NCI-H460 (cell line): ENCODE results near the gene DDX25.

DNA sequence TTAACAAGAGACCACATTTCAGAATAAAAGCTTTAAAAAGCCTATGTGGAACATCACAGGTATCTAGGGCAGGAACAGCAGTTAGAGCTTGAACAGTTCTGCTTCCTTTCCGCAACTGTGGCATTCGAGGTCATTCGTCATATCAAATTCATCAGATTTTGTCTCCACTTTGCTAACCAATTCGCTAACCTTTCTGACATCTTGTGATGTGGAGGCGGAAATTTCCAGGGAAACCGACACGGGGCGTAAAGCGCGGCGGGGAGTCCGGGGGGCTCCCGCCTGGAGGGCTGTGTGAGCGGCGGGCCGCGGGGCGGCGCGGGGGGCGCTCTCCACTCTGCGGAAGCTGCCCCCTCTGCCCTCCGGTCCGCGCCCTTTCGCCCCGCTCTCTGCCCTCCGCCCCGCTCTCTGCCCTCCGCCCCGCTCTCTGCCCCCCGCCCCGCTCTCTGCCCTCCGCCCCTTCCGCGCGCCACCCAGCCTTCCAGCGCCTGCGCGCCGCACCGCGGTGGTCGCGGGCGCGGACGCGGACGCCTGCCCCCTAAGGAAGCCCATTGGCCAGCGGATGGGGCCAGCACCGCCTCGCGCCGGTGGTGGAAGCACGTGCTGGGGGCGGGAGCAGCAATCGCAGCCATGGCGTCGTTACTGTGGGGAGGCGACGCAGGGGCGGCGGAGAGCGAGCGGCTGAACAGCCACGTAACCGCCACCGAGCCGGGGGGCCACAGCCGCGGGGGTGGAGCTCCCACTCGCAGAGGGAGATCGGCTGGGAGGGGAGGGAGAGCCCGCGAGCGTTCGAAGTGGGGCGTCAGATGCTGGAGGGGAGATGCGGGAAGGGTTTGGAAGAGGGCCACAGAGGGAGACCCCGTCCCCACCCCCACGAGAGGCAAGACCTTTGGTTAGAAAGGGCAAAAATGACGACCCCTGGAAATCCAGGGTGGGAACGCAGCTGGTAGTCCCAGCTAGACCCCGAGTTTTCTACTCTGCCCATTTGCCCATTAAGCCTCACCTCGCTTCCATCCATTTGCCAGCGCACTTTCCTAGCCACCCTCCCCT, at the start of gene DDX25:
DDX25 (plus strand) TSS at position 618 of the 1,047 bp plus-strand sequence.
RAMPAGE:
- cytosol, long total RNA = no peak
- long total RNA = no peak
- nucleus, long total RNA = no peak

RAMPAGE:
- cytosol, long total RNA = no peak
- long total RNA = no peak
- nucleus, long total RNA = no peak
These were observed 10.5 kb downstream of the VSIG10L2 start for GRCh38 chr11:125956229-125956800.

RAMPAGE:
- cytosol, long total RNA = no peak
- long total RNA = no peak
- nucleus, long total RNA = no peak
These were observed 14.2 kb downstream of the VSIG10L2 start for GRCh38 chr11:125959782-125960760.

GRCh38 chr11:126067908-126068107, 5.1 kb upstream of the CDON start:
RAMPAGE:
- cytosol, long total RNA = no peak
- long total RNA = no peak
- nucleus, long total RNA = no peak

DNA sequence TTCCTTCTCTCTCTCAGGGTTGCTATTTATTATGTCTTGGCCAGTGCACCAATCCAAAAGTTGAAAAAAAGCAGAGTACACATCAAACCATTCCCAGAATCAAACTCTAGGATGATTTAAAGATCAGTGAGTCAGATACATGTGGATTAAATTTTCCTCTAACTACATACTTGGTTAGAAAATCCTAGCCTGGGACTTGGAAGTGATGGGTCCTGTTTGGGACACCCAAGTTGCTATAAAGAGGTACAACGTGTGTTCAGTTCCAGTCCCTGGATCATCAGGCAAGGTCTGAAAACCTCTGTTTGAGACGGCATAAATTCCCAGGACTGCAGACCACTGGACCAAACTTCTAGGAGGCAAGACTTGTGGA, 60.3 kb upstream of the CDON start:
RAMPAGE:
- cytosol, long total RNA = no peak
- long total RNA = no peak
- nucleus, long total RNA = no peak

GRCh38 chr11:126146443-126147592, 64.6 kb downstream of the RPUSD4 start:
RAMPAGE:
- cytosol, long total RNA = no peak
- long total RNA = no peak
- nucleus, long total RNA = no peak

RAMPAGE:
- cytosol, long total RNA = no peak
- long total RNA = no peak
- nucleus, long total RNA = no peak
These were observed 19.4 kb upstream of the ST3GAL4 start for GRCh38 chr11:126336139-126336477.

DNA sequence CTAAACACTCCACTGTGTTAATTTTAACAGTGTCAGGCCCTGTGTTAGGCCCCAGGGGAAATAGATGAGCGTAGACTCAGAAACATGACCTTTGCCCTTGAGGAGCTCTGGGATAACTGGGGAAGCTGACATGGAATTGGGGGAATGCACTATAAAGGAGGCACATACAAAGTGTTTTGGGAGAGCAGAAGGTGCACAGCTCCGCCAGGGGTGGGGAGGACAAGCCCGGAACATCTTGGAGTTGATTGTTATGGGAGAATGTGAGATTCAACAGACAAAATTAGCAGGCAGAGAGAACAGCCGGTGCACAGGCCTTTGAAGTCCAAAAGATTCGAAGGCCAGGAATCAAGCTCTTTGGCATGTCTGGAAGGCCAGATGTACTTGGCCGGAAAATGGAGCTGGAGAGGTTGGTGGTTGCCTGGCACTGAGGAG, 71.8 kb downstream of the ST3GAL4 start:
RAMPAGE:
- cytosol, long total RNA = no peak
- long total RNA = no peak
- nucleus, long total RNA = no peak

DNA sequence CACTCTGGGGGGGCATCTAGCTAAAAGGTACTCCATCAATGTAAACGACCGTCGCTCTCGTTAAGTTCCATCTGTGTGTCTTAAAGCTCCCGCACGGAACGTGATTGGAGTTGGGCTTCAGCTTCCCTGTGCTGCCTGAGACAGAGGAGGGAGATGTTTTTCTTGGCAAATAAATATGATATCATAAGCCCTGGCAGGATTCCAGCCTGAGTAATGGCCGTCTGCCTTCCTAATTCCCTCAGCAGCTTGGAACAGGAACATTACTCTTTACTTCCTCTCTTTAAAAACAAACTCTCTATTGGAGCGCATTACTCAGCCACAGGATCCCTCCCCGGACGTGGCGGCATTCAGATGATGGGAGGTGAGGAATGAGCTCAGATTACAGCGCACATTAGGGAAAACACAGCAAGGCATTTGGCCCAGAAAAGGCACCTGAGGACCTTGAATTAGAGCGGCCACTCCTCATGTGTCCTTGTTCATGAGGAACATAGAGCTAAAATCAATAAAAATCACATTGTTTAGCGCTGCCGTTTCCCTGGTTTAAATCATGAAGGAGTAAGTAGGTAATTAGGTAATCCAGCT, 230.4 kb downstream of the ST3GAL4 start:
RAMPAGE:
- cytosol, long total RNA = no peak
- long total RNA = no peak
- nucleus, long total RNA = no peak

RAMPAGE:
- cytosol, long total RNA = no peak
- long total RNA = no peak
- nucleus, long total RNA = no peak
These were observed 533.1 kb downstream of the ETS1 start for GRCh38 chr11:128054241-128054746.

GRCh38 chr11:128153707-128154098, 433.7 kb downstream of the ETS1 start:
RAMPAGE:
- cytosol, long total RNA = no peak
- long total RNA = no peak
- nucleus, long total RNA = no peak

DNA sequence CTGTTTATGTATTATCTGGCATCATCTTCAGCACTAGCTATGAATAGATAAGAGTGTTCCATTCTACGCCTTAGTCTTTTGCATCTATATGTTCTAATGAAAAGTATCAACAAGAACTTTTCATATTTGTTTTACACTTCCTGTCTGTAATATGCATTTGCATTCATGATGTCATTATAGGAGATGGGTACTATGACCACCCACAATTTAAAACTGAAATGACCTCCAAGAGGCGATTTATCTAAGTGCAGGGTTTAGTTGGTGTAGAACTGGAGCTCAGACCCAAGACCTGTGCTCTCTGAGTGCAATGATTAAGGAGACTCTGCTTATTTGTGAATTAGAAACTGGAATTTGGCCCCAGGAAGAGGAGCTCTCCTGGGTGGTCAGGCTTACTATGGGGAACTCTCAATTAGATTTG, 289.1 kb downstream of the ETS1 start:
RAMPAGE:
- cytosol, long total RNA = no peak
- long total RNA = no peak
- nucleus, long total RNA = no peak

RAMPAGE:
- cytosol, long total RNA = no peak
- long total RNA = no peak
- nucleus, long total RNA = no peak
These were observed 244.6 kb downstream of the ETS1 start for GRCh38 chr11:128342413-128343540.

RAMPAGE:
- cytosol, long total RNA = no peak
- long total RNA = no peak
- nucleus, long total RNA = no peak
These were observed 116.2 kb downstream of the ETS1 start for GRCh38 chr11:128471056-128471758.

GRCh38 chr11:128489089-128489563, 98.2 kb downstream of the ETS1 start:
RAMPAGE:
- cytosol, long total RNA = no peak
- long total RNA = no peak
- nucleus, long total RNA = no peak

DNA sequence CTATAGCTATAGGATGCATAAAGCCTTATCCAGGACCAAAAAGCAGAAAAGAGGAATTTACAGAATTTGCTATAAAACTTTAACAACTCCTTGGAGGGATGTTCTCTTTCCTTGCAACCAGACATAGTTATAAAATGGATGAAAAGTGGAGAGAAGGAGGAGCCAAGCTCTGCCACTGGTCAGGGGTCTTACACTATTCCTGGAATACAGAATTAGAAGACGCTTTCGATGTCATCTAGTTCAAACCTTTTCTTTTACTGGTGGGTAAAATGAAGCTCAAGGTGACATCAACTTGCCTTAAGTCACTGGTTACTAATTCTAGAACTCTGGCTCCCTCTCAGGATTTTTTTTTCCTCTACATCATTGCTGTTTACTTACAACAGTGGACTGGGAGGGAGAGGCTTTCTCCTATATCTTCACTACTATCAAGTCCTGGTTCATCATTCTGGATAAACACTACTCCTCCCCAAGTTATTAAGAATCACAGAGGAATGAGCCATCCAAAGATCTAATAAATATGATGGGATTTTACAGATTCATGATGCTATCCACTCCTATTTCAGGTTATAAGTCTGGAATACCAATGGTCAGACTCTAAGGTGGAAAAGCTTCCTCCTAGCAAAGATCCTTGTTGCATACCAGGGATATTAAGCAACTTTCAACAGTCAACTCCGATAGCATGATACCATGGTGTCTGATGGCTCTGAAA, 82.9 kb downstream of the ETS1 start:
RAMPAGE:
- cytosol, long total RNA = no peak
- long total RNA = no peak
- nucleus, long total RNA = no peak

DNA sequence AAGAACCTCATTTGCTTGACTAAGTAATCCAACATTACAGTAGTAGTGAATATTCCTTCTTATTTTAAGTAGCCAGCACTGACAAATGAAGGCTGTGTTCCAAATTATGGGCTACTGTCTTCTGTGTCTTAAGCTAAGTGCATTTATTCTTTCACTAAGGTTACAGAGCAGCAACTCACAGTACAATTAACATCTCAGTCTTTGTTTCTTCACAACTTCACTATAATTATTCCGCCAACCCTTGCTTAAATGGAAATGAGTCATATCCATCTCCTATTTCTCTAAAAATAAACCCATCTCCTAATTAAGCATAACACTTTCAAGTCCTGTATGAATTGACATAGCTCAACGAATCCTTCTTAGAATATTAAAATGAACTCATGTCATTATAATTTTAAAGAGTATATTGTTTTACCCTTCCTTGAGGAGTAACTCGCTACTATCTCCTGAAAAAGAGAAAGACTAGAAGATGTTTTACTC, 6.7 kb downstream of the ETS1 start:
RAMPAGE:
- cytosol, long total RNA = no peak
- long total RNA = no peak
- nucleus, long total RNA = no peak

RAMPAGE:
- cytosol, long total RNA = no peak
- long total RNA = no peak
- nucleus, long total RNA = no peak
These were observed 40.1 kb upstream of the FLI1 start for GRCh38 chr11:128653577-128654450.

GRCh38 chr11:128697713-128698256, 3.9 kb downstream of the FLI1 start:
RAMPAGE:
- cytosol, long total RNA = no peak
- long total RNA = no peak
- nucleus, long total RNA = no peak

GRCh38 chr11:128730706-128731473, 37.0 kb downstream of the FLI1 start:
RAMPAGE:
- cytosol, long total RNA = no peak
- long total RNA = no peak
- nucleus, long total RNA = no peak